Pulmonary artery (tissue), 1 donor: ENCODE results near the genes ZNRF1 and CLEC3A.

DNA sequence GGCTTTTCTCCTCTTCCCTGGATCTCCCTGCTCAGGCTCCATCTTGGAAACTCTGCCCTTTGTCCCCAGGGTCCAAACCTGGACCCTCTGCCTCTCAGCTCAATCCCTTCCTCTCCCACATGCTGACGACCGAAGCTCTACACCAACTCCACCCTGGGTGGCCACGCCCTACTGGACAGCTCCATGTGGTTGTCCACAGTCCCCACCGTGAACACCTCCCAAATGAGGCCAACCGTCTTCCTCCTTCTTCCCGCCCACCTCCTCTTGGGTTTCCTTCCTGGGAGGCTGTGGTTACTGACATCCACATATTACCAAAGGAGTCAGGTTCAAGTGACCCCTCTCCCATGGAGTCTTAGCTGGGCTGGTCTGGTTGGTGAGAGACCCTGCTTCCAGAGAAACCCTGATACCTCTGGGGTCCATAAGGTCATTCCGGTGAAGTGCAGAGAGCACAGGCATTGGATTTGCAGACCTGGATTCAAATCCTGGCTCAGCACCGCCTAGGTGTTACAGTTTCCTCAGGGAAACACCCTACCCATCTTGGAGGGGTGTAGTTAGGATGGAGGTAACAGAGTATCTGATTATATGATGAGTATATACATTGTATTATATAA is 22.7 kb upstream of the MLKL start:
- PRO-cap = no peak

DNA sequence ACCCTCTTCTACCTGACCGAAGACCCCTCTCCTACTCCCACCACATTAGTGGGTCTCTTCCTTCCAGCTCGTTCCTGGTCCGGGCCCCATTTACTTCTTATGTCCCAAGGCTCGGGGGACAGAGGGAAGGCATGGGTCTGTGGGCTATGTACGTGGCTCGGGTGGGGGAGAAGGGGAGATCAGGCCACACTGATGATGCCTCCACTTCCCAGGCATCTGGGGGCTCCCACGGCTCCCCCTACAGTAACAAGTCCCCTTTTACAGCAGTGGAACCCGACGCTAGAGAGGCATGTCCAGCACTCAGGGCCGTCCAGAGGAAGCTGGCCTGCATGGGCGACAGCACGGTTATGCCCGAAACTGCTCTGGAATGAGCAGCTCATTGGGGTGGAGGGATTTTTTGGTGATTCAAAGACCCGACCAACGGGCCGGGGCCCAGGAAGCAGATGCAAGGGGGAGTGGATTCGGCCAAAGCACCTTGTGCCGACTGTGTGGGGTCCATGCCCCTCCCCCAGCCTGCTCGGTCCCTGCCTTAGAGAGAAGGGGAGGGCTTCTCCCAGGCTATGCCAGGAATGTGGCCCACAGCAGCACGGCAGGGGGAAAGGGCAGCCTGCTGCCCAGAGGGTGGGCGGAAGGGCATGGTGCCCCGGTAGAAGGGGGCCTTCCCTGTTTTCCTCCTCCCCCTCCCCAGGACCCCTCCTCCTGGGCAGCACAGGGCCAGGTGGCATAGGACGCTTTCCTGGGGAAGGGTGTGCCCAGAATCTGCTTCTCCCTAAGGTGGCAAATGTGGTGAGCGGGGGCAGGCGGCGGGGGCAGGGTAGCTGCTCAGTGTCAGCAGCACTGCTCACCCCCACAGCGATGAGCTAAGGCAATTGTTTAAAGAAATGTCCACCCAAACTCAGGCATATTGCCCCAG is 33.6 kb upstream of the MLKL start:
- PRO-cap = no peak

- PRO-cap = no peak
Measured at GRCh38 chr16:74738239-74738575, 36.4 kb downstream of the FA2H start.

- PRO-cap = no peak
Measured at GRCh38 chr16:74903772-74904326, 81.1 kb downstream of the WDR59 start.

- PRO-cap = no peak
Measured at GRCh38 chr16:74909350-74909946, 75.5 kb downstream of the WDR59 start.

GRCh38 chr16:74996982-74997437 is 1.8 kb upstream of the ZNRF1 start:
- PRO-cap = no peak

DNA sequence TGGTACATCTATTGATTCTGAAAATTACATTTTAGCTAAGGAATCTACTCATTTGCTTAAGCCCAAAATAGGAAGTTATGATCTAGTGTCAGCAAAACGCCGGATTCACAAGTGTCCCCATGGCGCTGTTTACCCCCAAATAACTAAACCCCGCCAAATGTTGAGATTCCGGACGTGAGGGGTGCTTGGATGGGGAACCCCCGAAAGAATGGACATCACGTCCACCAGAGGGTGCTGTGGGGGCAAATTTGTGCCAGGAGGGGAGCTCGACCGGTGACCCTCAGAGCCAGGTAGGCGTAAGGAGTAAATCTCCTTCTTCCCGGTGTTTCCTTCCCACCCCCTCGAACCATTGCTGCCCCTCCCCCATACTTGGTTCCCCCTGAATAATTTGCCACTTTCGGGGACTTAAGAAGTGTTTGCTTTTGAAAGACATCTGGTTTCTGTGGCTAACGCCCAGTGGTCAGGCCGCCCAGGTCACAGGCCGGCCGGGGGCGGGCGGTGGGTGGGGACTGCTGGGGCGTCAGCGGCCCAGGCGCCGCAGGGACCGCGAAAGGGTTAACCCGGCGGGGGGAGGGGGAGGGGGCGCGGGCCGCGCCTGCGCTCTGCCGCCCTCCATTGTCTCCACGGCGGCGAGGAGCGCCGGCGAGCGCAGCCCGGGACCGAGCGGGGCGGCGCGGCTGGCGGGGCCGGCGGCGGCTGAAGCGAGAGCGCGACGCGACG is at the start of gene ZNRF1:
ZNRF1 (plus strand) TSS at position 615 of the 720 bp plus-strand sequence.
- PRO-cap = unidirectional peak, plus-strand start at position 558 of the sequence; unidirectional peak, plus-strand start at position 624 of the sequence

GRCh38 chr16:75011454-75012384 is 12.9 kb downstream of the ZNRF1 start:
- PRO-cap = unidirectional peak, plus-strand start at chr16:75012134

GRCh38 chr16:75024119-75024614 is 25.3 kb downstream of the ZNRF1 start:
- PRO-cap = no peak

DNA sequence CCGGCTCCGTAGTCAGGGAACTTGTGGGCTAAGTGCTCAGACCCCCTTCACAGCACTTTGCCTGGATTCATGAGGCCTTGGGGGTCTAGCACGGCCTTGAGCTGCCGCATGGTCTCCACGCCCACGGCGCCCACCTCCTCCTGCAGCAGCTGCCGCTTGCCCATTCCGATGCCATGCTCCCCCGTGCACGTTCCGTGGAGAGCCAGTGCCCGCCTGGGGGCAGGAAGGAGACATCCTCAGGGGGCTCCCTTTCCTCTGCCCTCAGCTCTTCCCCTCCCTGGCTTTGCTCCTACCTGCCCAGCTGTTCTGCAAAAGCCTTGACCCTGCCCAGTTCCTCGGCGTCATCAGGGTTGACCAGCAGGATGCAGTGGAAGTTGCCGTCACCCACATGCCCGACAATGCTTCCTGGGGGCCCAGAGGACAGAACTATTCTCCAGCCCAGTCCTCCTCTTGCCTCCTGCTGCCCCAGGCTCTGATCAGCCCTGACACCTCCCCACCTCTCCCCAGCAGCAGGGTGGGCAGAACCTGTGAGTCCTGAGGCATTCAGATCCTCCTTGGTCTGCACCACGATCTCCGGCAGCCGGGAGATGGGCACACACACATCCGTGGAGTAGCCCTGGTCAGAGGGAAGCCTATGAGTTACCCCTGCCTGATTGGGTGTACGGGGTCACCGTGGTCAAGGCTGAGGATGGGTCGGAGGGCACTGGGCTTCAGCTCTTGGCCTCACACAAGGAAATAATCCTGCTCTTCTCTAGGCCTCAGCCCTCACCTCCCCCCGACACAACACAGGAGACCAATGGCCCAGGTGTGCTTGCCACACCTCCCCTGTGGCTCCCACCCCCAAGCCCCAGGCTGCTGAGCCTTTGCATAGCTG is 4.0 kb downstream of the LDHD start:
- PRO-cap = no peak

DNA sequence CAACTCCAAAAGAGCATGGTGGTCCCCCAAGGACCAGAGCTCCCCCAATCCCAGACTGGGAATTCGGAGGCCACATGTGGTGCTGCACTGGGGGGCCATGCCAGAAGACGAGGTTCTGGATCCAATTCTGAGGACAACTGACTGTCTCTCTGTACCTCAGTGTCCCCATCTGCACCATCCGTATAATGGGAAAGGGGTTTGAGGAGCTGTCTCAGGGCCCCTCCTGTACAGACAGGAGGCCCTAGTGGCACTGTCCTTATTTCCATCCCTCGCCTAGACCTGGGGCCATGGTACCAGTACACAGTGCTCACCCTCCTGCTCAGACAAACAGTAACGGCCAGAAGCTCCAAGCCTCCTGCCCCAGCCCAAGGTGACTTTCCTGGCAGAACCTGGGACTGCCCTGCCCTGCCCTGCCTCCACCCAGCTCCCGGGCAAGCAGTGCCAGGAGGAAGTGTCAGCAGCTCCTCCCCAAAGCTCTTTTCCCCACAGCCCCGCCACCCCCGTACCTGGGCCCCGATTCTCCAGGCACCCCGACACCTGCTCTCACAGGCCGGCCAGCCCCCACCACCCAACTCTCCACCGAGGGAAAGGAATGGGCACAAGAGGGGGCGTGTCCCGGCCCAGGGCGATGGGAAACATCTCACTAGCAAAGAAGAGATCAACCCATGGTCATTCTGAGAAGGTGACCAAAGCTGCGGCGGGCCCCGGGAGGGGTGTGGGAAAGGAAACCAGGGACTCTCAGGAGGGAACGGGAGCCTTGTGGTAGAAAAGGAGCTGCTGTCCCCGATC is 1.4 kb downstream of the BCAR1 start:
- PRO-cap = bidirectional peak, plus-strand start at position 672 of the sequence, minus-strand start at position 391 of the sequence

- PRO-cap = no peak
Measured at GRCh38 chr16:75376289-75377250, 56.7 kb downstream of the CFDP1 start.

GRCh38 chr16:75527677-75528354 is 8.1 kb downstream of the CHST5 start:
- PRO-cap = no peak

GRCh38 chr16:77776454-77776718 is 12.0 kb upstream of the VAT1L start:
- PRO-cap = no peak

GRCh38 chr16:78022275-78022815 is at the start of gene CLEC3A:
Gene CLEC3A (plus strand): TSS chr16:78022548.
- PRO-cap = no peak

DNA sequence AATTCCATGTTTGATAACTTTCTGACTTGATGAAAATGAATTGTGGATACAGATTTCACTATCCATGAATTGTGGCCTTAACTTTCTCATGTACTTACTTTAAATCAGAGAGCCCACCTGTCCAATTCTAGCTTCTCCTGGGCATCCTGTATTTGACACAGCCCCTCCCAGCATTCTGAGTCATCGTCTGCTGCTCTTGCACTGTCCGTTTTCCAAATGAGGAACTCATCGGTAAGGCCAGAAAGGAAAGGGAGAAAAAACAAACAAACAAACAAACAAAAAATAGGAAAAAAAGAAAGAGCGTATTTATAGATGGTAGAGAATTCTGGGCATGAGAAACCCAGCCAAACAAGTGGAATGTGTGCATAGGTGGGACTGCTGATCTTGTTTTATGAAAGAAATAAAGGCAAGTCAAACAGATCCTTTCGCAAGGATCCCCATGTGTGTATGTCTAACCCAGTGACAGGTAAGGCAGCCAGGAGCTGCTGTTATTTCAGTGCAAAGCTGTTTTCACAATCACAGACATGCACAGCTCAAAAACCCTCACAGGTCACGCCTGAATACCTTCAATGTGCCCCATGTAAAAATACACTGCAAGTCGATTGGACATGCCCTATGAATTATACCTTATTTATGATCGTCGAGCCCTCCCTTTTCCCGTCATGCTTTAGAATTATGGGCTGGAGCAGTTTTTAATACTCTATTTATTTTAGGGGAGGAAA is 361.8 kb downstream of the WWOX start:
- PRO-cap = no peak

DNA sequence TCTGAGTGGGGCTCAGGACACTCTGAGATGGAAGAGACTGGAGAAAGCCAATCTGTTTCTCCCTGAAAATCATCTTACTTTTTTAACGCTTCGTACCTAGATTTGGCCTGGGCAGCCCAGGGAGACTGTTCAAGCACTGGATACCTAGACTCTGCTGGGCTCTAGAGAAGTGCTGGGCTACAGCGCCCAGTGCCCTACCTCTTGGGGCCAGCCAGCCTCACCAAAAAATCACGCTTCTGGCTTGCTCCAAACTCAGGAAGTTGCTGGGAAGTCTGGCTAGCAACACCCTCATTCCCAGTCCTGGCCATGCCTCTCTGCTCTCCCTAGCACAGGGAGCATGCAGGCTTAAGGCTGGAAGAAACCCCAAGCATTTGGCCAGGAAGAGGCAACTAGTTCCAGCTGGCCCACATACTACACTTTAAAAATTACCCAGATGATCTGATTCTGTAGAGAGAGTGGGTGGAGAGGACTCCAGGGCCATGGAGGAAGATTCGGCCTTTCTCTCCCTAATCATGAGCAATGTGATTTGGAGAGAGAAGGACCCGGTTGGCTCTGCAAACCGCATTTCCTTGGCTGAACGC is 406.0 kb downstream of the WWOX start:
- PRO-cap = no peak

DNA sequence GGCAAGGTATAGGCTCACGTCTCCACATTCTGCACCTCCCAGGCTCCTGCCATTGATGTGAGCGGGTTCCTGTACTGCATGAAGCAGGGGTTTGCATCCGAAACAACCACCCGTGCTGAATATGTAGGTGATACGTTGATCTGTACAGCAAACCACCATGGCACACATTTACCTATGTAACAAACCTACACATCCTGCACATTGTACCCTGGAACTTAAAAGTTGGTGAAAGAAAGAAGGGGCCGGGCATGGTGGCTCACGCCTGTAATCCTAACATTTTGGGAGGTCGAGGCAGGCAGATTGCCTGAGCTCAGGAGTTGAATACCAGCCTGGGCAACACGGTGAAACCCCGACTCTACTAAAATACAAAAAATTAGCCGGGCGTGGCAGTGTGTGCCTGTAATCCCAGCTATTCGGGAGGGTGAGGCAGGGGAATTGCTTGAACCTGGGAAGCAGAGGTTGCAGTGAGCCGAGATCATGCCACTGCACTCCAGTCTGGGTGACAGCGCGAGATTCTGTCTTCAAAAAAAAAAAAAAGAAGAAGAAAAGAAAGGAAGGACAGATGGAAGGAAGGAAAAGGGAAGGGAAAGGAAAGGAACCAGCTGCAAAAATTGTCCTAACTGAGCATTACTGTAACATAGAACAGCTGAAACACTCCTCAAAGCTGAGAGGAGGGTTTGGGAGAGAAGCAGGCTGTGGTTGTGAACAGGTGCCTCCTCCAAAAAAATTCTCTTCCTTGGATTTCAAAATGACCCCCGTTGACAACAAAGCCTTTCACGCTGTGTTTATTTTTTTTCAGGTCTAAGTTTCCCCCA is 541.2 kb downstream of the WWOX start:
- PRO-cap = no peak

GRCh38 chr16:78663449-78663865 is 564.0 kb downstream of the WWOX start:
- PRO-cap = no peak

GRCh38 chr16:78666206-78667159 is 567.0 kb downstream of the WWOX start:
- PRO-cap = no peak